Renal cortical epithelial cell (primary cell): ENCODE measurements around the genes AIG1 and ADAT2.

GRCh38 chr6:142855654-142856427 lies 89.1 kb downstream of the HIVEP2 start:
- RRBS = no CpG with 5 or more reads among the region's 4 CpGs

DNA sequence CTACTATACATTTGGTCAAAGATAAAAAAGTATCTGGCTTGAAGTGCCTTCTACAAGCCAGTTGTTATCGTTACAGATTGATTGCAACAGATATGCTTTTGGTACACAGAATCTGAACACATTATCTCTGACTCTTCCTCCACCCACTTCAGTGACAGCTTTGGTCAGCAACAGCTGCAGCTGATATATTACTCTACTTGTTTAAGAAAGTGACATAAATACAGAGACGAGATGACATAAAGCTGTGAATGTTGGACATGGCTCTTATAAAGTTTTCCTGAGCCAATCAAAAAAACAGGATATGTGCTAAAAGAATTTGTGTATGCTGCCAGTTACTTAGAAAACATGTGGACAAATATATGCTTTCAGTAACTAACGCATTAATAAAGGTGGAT lies 77.6 kb downstream of the HIVEP2 start:
- RRBS = no CpG with 5 or more reads among the region's 3 CpGs

- RRBS = no CpG with 5 or more reads among the region's 11 CpGs
These were observed 59.7 kb downstream of the HIVEP2 start for GRCh38 chr6:142885044-142885874.

DNA sequence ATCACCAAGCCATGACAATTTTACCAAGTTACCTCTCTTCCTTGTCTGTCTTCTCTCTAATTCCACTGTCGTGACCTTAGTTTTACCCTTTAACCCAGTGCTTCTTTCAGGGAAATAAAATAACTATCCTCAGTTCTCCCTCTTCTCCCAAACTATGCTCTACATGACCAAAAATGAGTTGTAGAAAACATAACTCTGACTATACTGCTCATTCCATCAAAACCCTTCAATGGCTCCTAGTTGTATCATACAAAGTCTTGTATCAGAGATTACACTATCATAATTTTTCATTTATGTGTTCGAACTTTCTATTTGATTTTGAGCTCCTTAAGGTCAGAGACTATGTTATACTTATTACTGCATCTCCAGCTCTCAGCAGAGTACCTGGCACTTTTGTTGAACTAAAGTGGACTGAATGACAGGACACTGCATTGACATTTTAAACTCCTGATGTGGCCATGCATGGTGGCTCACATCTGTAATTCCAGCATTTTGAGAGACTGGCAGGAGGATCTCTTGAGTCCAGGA lies 56.2 kb downstream of the HIVEP2 start:
- RRBS = no CpG with 5 or more reads among the region's 2 CpGs

- RRBS = no CpG with 5 or more reads among the region's 8 CpGs
These were observed 37.6 kb downstream of the HIVEP2 start for GRCh38 chr6:142907223-142907863.

DNA sequence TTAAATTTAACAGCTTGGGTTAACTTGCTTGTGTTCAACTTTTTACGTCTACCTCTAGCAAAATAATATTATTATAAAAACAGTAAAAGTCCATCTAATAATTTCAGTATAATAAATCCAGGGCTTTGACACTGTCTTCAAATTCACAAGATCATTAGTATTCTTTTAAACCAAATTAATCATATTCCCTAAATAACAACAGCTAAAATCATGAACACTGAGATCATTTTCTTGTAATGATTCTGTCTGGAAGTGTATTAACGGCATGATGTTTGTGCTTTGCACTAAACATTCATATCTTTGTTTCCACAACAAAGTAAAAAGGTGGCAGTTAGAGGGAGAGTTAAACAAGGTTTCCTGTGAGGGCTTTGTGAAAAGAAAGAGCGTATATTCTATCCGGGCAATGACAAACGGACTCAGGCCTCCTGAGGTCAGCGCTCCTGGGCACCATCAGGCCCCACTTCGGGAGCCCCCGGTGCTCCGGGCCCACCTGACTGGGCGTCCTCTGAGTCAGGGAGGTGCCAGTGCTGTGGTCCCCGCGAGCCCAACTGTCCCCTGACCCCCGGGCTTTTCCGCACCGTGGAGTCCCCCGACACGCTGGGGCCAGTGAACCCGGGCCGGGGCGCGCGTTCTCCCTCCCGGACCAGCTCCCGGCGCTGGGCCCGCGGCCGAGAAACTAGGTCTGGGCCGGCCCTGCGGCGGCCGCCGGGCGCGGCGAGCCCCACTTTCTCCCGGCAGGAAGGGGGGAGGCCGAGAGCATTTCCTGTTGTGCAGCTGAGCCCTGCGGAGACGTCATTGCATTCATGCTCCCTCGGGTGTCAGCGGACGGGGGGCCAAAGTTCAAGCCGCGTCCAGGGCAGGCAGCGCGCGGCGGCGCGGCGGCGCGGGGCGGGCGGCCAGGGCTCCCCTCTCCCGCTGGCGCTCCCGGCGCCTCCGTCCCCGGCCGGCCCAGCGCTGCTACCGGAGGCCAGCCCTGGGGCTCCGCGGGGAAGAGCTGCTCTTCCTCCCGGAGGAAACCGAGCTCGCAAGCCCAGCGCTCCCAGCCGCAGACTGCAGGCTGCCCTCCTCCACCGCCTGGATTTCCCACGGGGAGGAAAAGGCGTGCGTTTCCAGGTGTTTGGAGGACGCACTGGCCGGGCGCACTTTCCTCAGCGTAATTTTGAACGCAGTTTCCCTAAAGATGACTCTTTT lies 18.4 kb downstream of the HIVEP2 start:
- RRBS = 3% methylated on average over 23 of the region's 81 CpGs

DNA sequence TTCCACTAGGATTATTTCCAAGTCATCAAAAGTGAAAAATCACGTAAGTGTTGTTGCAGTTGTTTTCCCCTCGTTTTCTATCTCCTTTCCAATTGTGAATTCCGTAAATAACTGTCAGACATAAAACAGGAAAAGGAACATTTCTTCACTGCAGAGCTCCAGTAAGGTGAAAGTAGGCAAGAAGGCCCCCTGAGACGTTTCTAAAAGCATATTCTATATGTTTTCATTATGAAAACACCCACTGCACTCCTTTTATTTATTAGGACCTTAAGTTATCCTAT lies 17.7 kb downstream of the HIVEP2 start:
- RRBS = no CpG with 5 or more reads among the region's 4 CpGs

DNA sequence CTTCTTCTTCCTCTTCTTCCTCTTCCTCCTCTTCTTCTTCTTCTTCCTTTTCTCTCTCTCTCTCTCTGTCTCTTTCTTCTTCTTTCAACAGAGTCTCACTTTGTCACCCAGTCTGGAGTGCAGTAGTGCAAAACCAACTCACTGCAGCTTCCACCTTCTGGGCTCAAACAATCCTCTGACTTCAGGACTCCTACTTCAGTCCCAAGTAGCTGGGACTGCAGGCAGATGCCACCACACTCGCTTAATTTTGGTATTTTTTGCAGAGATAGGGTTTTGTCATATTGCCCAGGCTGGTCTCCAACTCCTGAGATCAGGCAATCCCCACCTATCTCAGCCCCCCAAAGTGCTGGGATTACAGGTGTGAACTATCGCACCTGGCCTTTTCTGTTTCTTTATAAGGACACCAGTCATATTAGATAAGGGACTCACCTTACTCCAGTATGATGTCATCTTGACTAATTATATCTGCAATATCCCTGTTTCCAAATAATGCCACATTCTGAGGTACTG lies 6.6 kb upstream of the AIG1 start:
- RRBS = no CpG with 5 or more reads among the region's 2 CpGs

DNA sequence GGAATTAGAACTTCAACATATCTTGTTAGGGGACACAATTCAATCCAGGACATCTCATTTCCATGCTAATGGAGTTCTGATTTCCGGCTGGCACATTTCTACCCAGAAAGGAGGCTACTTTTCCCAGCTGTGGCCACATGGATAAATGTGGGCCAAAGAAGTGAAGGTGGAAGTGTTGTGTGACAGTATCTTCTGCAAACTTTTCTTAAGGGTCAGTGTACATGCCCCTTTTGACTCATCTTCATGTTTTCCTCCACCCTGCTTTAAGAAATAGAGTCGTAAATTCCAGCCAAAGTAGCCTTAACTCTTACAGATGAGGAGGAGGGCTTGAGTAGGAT lies 6.2 kb upstream of the AIG1 start:
- RRBS = no CpG with 5 or more reads among the region's 2 CpGs

- RRBS = 2% methylated on average over 23 of the region's 73 CpGs
These were observed at the start of gene AIG1 for GRCh38 chr6:143060620-143061295. TSS of gene AIG1 (plus strand) at chr6:143060889.

DNA sequence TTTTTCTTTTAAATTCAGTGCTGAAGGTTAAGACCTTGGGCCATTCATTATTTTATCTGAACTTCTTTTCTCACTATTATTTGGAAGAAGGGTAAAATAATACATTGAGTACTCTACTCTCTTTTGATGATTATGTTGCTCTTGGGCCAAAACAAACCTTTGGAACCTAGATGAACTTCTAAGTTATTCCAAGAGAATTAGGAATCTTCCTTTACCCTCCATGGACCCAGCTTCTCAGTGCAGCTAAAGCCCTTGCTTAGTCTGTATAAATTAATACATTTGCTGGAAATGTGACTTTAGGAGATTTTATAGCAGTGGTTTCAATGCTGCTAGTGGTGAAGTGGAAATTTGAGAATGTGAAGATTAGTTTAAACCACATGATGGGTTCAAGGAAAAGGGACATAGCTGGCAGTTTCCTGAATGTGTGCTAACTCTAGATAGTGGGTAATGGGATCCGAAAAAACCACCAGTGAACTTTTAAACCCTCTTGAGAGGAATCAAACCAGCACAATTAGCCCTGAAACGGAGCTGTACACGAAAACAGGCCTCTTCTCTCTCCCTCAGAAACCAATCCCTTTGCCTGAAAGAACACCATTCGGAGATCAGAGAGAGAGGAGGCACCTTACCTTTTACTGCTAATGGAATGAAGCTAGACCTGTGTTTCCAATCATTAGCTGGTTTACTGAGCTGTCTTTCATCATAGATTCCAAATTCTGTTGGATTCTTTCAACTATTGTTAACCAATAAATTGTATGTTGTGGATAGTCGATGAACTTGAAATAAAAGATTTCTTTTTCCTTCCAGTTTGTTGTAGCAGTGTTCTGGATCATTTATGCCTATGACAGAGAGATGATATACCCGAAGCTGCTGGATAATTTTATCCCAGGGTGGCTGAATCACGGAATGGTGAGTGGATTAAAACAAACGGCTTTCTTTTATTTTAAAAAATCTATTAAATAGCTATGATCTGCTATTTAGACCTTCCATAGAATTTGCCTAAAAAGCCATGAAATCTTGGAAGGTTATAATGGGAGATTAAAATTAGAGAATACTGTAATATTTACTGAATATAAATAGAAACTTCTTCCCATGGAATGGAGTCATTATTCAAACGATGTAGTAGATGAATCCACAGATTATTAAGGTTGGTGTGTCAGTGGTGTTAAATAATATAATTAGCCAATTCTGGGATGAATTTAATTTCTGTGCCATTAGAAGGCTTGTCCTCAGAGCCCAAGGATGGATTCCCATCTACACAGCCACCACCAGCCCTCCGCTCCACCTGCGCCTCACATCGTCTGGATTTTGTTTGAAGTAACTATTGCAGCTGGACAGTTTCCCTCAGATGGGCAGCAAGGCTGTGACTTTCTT lies 104.1 kb downstream of the AIG1 start:
- RRBS = no CpG with 5 or more reads among the region's 12 CpGs

DNA sequence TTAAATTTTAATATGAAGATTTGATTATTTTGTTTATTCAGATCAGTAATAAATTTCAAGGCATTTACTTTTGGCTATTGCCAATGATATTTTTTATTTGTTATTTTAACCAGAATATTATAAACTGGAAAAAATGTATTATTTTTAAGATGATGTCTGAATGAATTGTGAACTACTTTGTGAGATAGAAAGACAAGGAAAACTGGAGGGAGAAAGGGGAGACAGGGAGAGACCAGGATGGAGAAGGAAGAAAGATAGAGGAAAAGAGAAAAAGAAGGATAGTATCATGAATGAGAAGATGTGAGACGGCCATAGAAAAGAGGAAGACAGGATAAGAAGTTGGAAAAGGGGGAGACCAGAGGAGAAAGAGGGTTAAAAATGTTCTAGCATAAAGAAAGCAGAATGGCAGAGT lies 120.8 kb downstream of the AIG1 start:
- RRBS = no CpG with 5 or more reads among the region's 1 CpG

GRCh38 chr6:143397071-143397960 lies 53.2 kb downstream of the ADAT2 start:
- RRBS = no CpG with 5 or more reads among the region's 17 CpGs

DNA sequence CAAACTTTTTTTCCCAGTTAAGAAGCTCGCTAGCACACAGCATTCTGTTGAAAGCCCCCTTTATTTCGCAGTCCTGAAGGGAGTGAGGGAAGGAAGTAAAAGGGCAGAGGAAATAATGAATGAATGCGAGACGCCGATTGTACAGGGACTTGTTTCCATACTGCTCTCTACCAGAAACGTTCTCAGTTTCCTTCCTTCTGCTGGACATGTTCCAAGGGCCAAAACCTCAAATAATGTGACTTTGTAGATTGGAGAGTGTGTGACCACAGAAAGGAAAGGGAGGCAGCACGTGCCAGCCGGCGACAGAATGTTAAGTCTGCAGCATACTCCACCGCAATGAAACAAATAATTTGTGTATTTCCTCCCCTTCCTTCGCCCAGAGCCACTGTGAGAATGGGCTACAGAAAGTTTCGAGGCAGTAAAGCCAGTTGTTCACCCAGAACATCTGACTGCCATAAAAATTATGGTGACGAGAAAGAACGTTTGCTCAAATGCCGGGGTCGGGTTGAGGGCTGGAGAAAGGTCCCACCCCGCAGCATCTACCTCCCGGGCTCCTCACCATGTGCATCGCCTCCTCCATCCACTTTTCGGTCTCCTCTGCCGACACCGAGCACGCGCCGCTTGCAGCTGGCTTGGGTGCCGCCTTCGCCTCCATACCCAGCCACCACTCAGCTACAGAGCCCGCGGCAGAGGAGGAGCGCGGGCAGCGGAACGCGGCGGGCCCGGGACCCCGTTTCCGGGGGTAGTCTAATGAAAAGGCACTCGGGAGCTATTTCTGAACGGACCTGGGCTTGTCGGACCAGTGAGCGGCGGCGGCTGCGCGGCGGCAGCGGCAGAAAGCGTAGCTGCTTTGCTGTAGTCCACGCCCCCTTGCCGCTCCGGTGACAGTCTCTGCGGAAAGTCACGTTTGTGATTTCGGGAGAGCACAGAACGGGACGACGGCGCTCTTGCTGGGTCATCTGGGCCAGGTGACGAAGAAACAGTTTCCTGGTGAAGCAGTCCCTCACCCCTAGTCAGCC lies at the start of gene ADAT2:
Gene ADAT2, minus strand, starts transcription at position 692 of the 1,019 bp plus-strand sequence.
- RRBS = 2% methylated on average over 4 of the region's 60 CpGs

- RRBS = no CpG with 5 or more reads among the region's 9 CpGs
These were observed 55.5 kb upstream of the FUCA2 start for GRCh38 chr6:143566958-143567405.

DNA sequence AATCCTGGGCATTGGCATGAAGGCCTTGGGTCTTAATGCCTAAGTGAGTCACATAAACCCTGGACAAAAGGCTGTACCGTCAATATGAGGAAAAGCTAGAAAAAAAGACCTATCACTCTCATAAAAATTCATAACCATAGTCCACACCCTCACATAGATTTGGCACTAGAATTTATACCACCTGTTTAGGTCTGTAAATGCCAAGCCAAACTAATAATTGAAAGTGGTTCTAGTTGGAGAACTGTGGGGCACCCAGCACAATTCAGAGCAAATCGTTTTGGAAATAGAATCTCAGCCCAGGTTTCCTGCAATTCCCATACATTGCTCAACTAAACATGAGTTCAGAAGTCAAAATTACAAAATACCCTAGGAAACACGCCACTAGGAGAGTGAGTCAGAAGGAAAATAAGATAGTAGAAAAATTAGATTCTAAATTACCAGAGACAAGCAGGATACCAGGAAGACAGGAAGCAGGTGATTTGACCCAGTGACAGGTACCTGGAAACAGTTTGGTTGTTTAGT lies 70.5 kb upstream of the FUCA2 start:
- RRBS = no CpG with 5 or more reads among the region's 3 CpGs

DNA sequence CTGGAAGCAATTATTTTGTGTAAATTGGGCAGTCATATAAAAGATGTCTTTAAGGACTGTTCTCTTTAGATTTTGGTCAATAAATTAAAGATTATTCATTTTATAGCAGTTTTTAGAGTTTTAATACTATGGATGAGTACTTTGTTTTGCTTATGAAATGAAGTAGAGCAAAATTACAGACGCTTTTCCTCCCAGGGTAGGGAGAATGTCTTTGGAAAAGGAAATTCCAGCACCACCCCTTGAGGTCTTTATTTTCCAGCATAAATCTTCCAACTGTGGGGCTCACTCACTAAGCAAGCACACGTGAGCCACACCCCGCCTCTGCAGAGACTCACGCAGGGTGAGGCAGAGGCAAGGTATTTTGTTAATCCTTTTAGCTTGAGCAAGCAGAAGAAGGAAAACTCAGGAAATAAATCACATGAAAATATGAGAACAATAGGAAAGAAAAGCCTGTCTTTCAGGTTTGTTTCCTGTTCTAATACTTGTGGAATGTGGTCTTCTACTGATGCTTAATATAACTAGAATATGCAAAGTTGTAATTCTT lies 4.2 kb upstream of the PHACTR2 start:
- RRBS = no CpG with 5 or more reads among the region's 4 CpGs

GRCh38 chr6:143747425-143747877 lies 69.7 kb downstream of the PHACTR2 start:
- RRBS = no CpG with 5 or more reads among the region's 7 CpGs

- RRBS = no CpG with 5 or more reads among the region's 4 CpGs
These were observed 77.7 kb downstream of the PHACTR2 start for GRCh38 chr6:143755479-143755891.

DNA sequence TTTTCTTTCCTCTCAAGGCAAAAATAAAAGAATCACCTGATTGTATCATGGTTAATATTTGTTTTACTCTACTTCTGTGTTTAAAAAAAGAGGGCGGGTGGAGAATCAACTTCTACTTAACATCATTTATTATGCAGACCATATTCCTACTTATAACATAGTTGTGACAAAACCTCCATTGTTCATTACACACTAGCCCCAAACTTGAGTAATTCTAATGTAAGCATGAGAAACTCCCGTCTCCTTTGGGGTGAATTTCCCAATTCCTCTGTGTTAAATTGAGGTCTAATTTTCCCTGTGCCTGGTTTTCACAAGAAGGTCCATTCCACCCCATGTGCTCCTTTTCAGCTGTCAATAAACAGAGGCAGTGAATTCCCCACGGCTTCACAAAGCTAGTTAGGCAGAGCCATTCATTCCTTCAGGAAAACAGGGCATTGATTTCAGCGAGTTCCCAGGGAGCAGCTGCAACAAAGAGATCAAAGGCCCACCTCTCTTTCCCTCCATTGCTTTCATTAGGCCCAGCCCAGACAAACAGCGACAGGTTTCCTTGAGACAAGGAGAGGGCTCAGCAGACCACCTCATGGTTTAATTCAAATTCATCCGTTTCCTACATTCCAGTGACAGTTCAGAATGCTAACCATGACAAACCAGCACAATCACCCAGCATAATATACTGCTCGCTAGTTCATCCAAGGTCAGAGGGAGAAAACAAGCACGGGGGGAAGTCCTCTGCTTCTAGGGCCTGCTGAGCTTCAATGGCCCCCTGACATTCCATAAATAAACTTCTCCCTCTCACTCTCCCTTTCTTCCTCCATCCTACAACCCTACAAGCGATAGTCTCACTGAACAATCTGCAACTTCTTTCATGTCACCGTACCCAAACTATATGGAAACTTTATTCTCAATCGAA lies 35.0 kb downstream of the PLAGL1 start:
- RRBS = no CpG with 5 or more reads among the region's 11 CpGs